Pulmonary artery (tissue), 1 donor: ENCODE data around the gene STXBP1.

DNA sequence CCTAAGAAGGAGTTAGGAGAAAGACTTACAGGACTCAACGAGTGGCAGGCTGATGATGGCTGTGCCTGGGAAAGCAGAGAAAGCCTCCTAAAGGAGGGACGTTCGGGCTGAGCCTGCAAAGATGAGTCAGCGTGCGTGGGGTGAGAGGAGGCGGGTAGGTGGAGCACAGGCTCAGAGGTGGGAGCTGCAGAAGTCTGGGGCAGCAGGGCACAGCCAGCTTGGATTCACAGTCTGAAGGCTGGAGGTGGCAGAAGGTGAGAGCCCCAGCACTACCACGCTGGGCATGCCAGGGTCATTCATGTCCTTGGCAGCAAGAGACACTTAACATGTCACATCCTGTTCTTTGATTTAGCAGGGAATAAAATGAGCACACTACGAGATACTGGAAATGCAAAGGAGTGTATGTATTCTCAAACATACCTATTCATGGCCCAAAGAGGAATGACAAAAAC is 90.9 kb downstream of the LMX1B start:
- PRO-cap: no peak

GRCh38 chr9:126722991-126723966 is 81.6 kb upstream of the ZBTB43 start:
- PRO-cap: no peak

- PRO-cap: no peak
Observed at GRCh38 chr9:126752283-126752912, 52.4 kb upstream of the ZBTB43 start.

- PRO-cap: bidirectional peak, plus-strand start at chr9:127123007, minus-strand start at chr9:127122634
Observed at GRCh38 chr9:127122867-127123328, 463 bp upstream of the ANGPTL2 start.

DNA sequence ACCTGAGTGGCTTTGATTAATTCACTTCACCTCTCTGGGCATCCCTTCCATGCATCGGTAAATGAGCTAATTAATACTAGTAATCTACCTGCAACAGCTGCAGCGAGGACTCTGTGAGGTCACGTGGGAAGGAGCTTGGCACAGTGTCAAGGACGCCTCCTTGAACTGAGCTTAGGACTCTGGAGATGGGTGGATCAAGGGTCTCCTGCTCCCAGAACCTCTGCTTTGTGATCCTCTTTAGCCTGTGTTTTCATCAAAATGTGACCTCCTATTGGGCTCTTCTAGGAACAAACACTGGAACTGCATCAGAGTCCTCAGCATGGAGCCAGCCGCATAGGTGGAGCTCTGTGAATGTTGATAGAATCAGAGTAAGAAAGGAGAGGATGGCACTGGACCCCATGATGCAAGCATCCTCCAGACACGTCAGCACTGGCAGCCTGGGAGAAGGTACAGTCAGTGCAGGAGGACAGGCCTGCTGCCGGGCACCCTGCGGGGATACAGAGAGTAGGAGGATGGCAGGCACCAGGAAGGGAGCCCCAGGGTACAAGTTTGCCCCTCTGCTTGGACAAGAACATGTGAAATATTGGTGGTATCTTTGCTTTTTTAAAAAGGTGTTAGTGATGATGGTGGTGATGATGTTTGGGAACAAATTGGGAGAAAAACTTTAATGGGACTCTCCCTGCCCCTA is 1.0 kb upstream of the ANGPTL2 start:
- PRO-cap: no peak

GRCh38 chr9:127133576-127134405 is 11.4 kb upstream of the ANGPTL2 start:
- PRO-cap: no peak

GRCh38 chr9:127407341-127407862 is 10.4 kb downstream of the SLC2A8 start:
- PRO-cap: no peak

GRCh38 chr9:127506927-127507521 is 55.7 kb downstream of the LRSAM1 start:
- PRO-cap: no peak

DNA sequence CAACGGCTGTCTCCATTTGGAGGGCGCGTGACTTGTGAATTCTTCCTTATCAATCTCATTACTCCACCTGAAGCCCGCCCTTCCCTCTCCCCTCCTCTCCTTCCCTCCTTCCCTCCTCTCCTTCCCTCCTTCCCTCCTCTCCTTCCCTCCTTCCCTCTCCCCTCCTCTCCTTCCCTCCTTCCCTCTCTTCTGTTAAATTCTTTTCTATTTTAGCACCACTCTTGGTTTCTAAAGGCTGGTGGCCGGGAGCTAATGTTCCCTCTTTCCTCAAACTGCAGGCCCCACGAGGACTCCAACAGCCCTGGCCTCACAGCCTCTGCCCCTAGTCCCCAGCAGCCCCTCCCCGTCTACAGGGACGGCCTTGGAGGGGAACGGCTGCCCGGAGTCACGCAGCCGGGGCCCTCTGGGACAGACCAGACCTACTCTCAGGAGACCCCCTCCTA is 58.4 kb downstream of the LRSAM1 start:
- PRO-cap: no peak

- PRO-cap: no peak
Observed at GRCh38 chr9:127510127-127510436, 58.8 kb downstream of the LRSAM1 start.

DNA sequence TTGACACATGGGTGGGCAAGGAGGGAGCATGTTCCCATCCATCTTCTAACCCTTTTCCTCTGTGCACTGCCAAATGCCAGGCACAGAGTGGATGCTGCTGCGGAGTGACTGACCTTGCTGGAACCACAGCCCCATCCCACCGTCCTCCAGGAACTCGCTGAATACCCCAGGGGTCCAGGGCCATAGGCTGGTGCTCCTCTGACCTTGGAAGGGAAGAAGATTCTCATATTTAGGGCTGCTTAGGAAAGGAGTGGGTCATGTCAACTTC is 7.9 kb downstream of the NIBAN2 start:
- PRO-cap: no peak

DNA sequence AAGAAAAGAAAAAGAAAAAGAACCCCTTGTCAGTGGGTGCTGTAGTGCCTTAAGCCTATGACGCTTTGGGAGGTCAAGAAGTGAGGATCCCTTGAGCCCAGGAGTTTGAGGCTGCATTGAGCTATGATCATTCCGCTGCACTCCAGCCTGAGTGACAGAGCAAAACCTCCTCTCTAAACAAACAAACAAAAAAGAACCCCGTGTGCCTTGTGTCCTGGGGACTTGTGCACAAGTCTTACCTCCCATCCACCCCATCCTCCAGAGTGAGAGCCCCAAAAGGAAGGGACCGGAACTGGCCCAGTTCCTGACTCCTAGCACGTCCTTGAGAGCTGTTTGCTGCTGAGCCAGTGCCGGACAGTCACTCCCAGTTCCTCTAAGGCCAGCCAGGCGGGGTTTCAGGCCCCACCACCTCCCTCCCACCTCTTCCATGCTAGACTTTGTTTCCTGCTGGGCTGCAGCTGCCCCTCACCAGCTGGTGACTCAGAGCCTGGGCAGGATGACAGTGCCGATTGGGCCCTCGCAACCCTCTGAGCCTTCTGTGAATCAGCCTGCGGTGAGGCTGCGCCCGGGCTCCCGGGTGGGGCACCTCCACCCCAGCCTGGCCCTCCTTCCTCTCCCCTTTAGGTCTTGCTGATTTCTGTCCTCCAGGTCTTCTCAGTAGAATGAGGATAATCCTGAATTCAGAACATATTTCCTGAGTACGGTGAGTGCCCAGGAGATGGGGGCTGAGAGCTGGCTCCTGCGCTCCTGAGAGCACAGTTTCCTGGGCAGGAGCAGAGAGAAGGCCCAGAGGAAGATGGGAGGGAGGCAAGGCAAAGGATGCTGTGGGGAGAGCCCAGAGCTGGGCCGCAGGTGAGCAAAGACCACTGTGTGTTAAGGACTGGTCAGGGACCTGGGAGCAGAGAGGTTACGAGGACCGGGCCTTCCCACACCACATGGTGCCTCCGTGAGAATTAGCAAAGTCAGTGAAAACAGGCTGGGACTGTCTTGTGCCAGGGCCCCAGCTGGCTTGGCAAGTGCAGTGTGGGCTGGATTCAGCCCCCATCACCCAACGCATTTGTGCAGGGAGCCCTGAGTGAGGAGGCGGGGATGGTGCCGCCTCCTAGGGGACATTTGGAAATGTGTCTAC is 10.2 kb upstream of the NIBAN2 start:
- PRO-cap: bidirectional peak, plus-strand start at position 556 of the sequence, minus-strand start at position 349 of the sequence

- PRO-cap: bidirectional peak, plus-strand start at chr9:127612288, minus-strand start at chr9:127612107
Observed at GRCh38 chr9:127611613-127612788, at the start of gene STXBP1. STXBP1 (plus strand) TSS chr9:127612277.

DNA sequence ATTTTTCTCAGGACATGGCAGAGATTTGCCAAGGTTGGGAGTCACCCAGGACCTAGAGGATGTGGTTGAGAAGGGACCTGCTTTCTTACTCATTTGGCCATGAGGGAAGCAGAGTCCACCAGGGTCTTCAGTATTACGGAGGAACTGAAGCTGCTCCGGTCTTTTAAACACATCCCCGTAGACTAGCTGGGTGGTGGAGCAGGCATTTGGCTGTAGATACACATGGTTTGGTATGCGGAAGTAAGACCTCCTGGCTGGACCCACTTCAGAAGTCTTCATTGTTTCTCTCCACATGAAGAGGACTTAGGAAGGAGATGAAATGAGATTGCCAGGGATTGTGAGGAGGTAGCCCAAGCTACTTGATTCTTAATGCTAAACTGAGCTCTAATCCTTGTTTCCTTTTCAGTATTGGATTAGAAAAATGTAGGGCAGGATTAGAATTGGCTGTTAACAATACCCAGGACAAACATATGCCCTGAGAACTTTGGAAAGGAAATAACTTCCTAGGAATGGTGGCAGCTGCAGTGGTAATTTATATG is 32.9 kb downstream of the STXBP1 start:
- PRO-cap: no peak

- PRO-cap: no peak
Observed at GRCh38 chr9:127676570-127677167, 30.1 kb upstream of the CFAP157 start.

- PRO-cap: no peak
Observed at GRCh38 chr9:127761751-127763025, 16.3 kb downstream of the SH2D3C start.

DNA sequence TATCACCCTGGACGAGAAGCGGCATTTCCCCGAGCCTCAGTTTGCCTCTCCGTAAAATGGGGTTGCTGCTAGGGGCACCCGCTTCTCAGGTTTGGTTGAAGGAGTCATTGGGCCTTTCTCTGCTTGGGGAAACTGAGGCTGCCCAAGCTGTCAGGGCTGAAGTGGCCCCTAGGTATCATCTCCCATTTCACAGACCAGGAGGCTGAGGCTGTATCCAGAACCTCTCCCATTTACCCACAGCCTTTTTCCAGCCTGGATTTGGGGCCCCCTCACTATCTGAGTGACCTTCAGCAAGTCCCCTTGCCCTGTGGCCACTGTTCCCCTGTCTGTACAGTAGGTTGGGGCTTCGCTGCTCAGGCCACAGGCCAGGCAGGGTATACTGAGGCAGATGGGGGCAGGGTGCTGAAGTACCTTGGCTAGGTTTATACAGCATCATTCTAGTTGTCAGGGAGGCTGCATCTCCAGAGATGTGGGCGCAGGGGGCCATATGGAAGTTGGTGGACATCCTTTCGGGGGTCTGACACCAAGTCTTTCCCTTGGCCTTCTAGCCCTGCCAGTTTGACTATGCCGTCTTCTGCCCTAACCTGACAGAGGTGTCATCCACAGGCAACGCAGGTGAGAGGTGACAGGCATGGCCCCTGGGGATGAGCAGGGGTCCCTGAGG is 7.8 kb downstream of the FPGS start:
- PRO-cap: no peak

- PRO-cap: no peak
Observed at GRCh38 chr9:127853654-127853903, 879 bp downstream of the ENG start.

DNA sequence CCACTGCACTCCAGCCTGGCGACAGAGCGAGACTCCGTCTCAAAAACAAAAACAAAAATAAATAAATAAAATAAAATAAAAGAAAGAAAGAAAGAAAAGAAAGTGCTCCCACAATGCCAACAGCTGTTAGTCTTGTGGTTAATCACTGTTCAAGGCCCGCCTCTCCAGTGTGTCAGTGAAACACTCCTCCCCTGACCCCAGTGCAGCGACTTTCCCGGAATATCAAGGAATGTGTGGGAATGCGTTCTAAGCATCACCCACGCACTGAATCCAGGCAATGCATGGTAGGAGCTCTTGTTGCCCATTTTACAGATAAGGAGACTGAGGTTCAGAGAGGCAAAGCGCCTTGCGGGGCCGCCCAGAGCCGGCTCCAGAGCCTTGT is 1.1 kb downstream of the ST6GALNAC6 start:
- PRO-cap: bidirectional peak, plus-strand start at position 225 of the sequence, minus-strand start at position 123 of the sequence

- PRO-cap: no peak
Observed at GRCh38 chr9:127904138-127904349, 4.6 kb upstream of the ST6GALNAC6 start.